Epithelial cell of alveolus of lung (primary cell): ENCODE results near the genes PRPS1L1, ITGB8 and CDCA7L.

- RAMPAGE, long total RNA = no peak
- RRBS = no CpG with 5 or more reads among the region's 1 CpG
Observed at GRCh38 chr7:17297091-17297437, 1.4 kb upstream of the AHR start.

DNA sequence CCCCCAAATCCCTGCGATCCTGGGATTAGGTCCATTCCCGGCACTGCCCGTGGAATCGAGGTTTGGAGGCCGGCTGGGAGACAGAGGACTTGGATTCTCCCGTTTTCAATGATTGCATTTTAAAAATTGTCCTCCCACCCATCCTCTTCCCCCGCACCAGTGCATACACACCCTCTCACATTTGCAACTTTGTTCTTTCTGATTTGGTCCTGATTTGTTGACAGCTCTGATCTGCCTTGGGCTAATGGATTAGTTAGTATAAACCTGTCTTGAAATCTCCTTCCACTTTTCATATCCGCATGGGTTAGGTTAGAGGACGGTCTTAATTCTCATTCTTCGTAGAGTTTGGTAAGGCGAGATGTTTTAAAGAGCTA lies 941 bp downstream of the AHR start:
- RAMPAGE, long total RNA = no peak
- RRBS = no CpG with 5 or more reads among the region's 11 CpGs

DNA sequence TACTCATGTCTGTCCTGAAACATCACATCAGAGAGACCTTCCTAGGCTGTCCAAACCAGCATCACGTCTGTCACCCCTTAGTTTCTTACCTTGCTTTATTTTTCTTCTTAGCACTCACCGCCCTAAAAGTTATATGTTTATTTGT lies 9.3 kb downstream of the AHR start:
- RAMPAGE, long total RNA = no peak
- RRBS = no CpG with 5 or more reads among the region's 2 CpGs

DNA sequence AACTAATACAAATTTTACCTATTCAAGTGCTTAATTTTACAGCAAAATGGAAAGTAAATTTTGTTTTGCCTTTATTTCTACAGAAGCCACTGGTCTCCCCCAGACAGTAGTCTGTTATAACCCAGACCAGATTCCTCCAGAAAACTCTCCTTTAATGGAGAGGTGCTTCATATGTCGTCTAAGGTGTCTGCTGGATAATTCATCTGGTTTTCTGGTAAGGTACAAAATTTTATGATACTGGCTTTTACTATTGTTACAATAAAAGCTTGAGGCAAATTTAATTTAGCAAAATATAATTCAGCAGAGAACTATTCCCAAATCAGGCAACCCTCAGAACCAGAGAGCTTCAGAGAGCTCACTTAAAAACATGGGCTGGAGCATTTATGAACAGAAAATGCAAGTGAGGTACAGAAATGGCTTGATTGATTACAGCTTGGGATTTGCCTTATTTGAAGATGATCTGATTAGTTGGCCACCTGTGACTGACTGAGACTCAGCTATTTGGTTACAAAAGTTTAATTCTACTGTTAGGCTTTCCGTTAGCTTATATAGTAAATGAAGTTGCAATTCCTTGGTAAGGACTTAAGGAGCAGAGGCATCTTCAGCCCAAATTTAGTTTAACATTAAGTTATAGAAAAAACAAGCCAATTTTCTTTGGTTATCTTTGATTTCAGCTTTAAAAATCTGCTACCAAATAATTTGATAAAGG lies 32.4 kb downstream of the AHR start:
- RAMPAGE, long total RNA = no peak
- RRBS = no CpG with 5 or more reads among the region's 2 CpGs

DNA sequence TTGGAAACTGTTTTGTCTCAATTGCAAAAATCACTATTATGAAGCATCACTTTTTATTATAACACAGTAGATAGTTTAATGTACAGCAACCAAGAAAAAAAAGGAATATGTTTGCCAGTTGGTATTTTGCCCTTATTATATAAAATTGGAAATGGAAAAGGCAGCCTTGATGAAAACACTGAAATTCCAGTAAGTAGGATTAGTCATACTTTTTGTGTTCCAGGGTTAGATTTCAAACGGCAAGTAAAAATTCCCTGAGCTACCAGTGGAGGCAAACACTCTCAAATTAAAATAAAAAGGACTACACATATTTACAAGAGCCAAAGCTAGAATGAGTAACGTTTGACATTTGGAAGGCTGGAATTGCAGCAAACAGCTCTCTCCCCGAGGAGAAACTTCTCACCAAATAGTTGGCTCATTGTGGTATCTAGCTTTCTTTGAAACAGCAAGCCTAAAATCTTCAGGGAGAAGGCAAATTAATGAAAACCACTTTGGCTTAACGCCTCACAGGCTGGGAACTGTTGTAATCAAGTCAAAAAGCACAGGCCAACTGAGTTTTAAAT lies 288.5 kb downstream of the SNX13 start:
- RAMPAGE, long total RNA = no peak
- RRBS = no CpG with 5 or more reads among the region's 4 CpGs

GRCh38 chr7:18019577-18020000 lies 8.1 kb downstream of the PRPS1L1 start:
- RAMPAGE, long total RNA = no peak
- RRBS = no CpG with 5 or more reads among the region's 1 CpG

DNA sequence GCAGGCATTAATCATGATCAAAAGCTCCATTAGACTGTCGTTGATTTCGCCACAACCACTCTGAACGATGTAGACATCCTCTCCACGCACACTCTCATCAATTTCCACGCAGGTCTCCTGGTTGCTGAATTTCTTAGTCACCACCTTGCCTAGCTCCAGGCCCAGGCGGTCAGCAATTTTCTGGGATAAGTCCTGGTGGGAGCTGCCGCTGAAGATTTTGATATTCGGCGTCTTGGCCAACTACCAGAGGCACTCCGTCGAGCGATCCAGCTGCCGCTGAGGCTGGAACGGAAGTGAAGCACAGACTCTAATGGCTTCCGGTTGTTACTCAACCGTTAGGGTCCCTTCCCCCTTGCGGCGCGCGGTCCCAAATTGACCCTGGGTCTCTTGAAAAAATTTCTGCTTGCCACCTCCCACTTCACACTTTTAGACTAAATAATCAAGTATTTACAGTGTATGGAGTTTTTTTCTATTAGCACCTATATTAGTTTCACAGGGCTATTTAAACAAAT lies at the start of gene PRPS1L1:
PRPS1L1 (minus strand) TSS at position 295 of the 512 bp plus-strand sequence.
- RAMPAGE, long total RNA = no peak
- RRBS = no CpG with 5 or more reads among the region's 20 CpGs

DNA sequence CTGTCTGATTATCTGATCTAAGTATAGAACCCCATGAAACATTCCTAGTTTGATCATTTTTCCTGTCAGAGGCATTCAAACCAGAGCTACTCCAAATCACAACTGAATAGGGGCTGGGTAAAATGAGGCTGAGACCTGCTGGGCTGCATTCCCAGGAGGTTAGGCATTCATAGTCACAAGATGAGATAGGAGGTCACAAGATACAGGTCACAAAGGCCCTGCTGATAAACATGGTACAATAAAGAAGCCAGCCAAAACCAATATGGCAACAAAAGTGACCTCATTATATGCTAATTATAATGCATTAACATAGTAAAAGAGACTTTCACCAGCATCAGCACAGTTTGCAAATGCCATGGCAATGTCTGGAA lies 37.4 kb downstream of the TWIST1 start:
- RAMPAGE, long total RNA = no peak

DNA sequence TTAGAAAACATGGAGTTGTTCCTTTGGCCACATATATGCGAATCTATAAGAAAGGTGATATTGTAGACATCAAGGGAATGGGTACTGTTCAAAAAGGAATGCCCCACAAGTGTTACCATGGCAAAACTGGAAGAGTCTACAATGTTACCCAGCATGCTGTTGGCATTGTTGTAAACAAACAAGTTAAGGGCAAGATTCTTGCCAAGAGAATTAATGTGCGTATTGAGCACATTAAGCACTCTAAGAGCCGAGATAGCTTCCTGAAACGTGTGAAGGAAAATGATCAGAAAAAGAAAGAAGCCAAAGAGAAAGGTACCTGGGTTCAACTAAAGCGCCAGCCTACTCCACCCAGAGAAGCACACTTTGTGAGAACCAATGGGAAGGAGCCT lies 214.4 kb downstream of the MACC1 start:
- RAMPAGE, long total RNA = no peak
- RRBS = no CpG with 5 or more reads among the region's 5 CpGs

DNA sequence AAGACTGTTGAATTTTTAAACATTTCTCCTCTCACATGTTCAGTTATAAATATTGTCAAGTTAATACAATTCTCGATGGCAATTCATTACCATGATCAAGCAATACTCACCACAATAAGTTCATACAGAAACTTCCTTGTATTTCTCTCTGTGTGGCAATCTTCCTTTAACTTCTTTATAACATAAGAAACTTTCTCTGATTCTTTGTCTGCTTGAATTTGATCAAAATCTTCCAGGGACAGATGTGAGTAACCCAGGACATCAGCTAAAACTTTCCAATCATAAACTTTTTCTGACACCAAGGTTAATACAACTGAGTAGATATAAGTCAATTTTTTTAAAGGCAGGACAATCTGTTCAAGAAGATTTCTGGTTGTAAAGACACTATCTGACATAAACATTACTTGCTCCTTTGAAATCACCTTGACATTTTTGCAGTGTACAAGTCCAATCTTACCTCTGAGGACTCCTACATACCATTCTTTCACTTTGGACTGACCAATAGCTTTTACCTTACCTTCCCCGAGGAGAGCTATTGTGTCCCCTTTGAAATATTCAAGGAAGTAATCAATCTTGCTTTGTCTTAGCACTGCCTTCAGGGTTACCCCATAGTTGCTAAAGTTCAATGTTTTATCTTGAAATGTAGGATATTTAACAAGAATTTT lies 59.0 kb downstream of the MACC1 start:
- RAMPAGE, long total RNA = no peak
- RRBS = no CpG with 5 or more reads among the region's 2 CpGs

DNA sequence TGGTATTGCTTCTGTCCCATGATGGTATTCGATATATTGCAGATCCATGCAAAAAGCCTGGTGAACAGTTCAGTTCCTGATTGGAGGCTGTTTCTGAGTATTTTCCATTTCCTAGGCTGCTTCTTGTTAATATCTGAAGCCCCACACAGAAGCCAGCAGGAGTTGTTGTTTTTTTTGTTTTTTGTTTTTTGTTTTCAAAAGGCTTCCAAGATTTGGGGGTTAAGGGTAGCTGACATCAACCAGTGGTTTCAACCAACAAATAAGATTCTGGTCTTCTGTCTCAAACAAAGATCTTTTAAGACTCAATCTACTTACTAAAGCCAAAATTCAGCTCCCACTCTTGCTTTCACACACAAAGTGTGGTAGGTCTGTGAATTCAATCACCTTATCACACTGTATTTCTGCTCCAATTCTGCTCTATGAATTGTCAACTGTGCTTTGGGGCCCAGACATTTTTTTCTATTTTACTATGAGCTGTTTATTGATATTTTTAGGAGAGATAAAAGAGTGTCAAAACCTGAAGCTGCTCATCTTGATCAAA lies 37.6 kb downstream of the MACC1 start:
- RAMPAGE, long total RNA = no peak
- RRBS = no CpG with 5 or more reads among the region's 1 CpG

DNA sequence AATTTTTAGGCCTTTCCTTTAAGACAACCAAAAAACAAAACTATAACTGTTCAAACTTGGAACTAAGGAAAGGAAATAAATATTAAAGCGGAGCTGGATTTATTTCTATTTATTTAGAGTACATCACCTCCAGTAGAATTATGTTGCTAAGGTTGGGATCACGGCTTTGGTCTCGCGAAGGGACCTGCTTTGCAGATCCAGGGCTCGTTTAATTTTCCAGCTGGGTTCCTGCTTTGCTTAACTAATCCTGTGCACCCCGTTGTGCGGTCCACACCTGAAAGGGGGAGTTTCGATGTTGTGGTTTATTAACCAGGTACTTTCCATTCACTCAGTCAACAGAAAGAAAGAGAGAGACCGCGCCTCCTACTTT lies 1.5 kb upstream of the ITGB8 start:
- RAMPAGE, long total RNA = no peak
- RRBS = no CpG with 5 or more reads among the region's 10 CpGs

DNA sequence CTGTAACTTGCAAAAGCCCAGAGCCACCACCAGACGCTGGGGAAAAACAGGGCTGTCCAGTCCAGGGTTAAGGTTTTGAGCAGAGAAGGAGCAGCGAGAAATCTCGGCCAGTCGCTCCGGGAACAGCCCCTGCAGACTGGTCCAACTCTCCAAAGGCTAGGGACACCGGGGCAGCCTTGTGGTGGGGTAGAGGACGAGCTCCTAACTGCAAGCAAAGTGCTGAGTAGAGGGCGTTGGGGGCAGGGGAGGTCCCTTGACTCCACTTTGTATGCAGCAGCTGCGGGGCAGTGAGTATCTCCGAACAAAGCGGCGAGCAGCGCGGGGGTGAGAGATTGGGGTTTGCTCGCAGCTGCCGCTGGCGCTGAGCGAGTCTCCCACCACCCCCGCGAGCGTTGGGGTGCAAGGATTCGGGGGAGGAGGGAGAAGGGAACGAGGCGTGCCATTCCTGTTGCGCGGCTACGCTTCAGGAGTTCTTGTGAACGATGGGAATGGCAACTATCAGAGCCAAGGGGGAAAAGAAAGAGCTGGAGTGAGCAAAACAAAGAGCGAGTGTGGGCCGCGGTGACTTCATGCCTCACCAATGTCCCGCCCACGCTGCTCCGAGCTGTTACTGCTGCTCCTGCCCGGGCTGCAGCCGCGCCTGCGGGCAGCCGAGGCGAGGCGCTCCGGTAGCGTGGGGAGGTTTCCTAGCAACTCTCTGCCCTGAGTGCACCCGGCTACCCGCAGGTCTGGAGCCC lies 449 bp upstream of the ITGB8 start:
- RAMPAGE, long total RNA = no peak
- RRBS = 3% methylated on average over 10 of the region's 45 CpGs

GRCh38 chr7:20330820-20331591 lies at the start of gene ITGB8:
TSS of gene ITGB8 (plus strand) at chr7:20330900.
- RAMPAGE, long total RNA = no peak
- RRBS = 3% methylated on average over 17 of the region's 63 CpGs

- RAMPAGE, long total RNA = no peak
- RRBS = no CpG with 5 or more reads among the region's 2 CpGs
Observed at GRCh38 chr7:20340660-20341556, 10.2 kb downstream of the ITGB8 start.

GRCh38 chr7:21352899-21353376 lies 74.9 kb upstream of the SP4 start:
- RAMPAGE, long total RNA = no peak
- RRBS = no CpG with 5 or more reads among the region's 1 CpG

DNA sequence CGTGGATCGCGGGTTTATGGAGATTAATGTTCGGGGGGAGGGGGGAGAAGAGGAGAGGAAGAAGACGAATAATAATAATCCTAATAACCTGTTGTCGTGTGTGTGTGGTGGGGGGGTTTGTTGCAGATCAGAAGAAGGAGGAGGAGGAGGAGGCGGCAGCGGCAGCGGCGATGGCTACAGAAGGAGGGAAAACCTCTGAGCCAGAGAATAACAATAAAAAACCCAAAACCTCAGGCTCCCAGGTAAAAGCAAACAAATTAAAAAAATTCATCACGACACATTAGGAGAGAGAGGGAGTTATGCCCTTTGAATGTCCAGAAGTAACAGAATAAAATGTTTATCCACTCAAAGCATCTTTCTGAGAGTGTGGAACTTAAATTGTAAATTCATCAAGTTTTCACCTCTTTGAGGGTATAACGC lies 678 bp downstream of the SP4 start:
- RAMPAGE, long total RNA = no peak
- RRBS = no CpG with 5 or more reads among the region's 12 CpGs

- RAMPAGE, long total RNA = no peak
- RRBS = no CpG with 5 or more reads among the region's 13 CpGs
Observed at GRCh38 chr7:21429408-21430557, 1.9 kb downstream of the SP4 start.

- RAMPAGE, long total RNA = start-site peak on the minus strand at chr7:21945899-21945903, 163 and 132 reads in 2 replicates
- RRBS = 1% methylated on average over 45 of the region's 101 CpGs
Observed at GRCh38 chr7:21945153-21946500, at the start of gene CDCA7L. TSS of gene CDCA7L (minus strand) at chr7:21945899.

- RAMPAGE, long total RNA = no peak
- RRBS = 2% methylated on average over 6 of the region's 68 CpGs
Observed at GRCh38 chr7:22082427-22083820, 137.2 kb upstream of the CDCA7L start.